Caco-2 (cell line): ENCODE data around the gene WNT7A.

- PRO-cap: no peak
- RRBS: no CpG with 5 or more reads among the region's 12 CpGs
Observed at GRCh38 chr3:12956910-12957645, 115.7 kb upstream of the RPL32 start.

DNA sequence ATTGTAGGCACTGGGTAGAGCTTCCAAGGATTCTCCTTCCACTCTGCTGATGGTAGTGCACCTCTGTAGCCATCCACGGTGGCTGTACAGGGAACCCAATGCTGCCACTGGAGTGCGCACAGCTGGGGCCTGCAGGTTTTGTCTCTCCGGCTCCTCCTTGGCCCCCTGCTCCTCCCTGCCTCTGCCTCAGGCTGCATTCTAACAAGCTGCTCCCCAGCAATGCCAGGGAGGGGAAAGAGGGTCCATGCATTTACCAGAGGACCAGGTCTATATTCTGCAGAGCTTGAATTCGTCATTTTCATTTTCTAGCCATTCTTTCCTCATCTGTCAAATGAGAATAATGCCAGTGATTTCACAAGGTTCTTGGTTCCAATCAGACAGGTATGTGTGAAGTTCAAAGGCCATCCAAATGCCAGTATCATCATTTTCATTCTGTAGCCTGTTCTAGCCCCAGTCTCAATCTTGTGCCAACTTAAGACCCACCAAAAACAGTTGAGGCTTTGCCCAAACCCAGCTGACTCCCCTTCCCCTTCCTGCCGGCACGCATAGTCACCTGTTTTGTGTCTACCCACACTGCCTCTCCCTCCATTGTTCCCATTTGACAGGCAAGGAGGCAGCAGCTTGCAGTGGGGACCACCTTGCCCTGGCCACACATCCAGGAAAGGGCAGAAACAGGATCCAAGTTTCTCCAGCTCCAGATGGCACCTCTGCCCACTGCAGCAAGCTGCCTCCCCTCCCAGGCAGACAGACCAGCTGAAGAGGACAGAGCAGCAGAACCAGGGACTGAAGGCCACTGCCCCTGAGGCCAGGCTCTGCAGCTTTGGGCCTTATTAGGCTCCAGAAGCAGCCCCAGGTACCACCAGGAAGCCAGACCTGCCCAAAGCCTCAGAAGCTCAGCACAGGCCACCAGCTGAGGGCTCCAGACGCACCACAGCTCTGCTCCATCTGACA is 112.6 kb downstream of the IQSEC1 start:
- PRO-cap: no peak
- RRBS: no CpG with 5 or more reads among the region's 7 CpGs

DNA sequence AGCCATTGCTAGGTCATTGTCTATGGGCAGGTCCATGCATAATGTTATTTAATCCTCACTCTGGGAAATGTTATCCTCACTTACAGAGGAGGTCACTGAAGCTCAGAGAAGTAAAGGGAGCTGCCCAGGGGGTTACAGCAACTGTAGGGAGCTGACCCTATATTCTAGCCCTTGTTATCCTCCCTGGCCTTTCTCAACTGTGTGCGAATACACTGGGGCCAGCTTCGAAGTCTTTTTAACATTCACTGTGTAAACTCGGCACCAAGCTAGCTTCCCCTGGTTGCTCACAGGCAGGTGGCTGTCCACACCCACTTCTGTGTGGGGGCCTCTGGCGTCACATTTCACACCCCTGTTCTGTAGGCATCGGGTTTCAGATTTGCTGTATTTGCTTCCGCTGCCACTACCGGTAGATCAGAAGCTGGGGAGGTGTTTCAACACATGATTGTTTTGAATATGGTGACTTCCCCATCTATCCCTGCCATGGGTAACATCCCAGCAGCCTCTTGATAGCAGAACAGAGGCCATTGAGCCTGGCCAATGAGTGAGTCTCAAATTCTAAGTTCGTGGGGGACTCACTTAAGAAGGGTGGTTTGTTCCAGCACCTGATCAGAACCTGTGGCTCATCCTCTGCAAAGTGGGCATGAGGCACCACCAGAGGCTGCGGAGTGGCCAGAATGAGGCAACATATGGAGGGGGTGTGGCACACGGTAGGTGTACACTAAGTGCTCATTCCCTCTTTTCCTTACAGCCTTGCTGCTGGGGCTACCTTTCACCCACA is 61.7 kb downstream of the IQSEC1 start:
- PRO-cap: no peak
- RRBS: no CpG with 5 or more reads among the region's 10 CpGs

DNA sequence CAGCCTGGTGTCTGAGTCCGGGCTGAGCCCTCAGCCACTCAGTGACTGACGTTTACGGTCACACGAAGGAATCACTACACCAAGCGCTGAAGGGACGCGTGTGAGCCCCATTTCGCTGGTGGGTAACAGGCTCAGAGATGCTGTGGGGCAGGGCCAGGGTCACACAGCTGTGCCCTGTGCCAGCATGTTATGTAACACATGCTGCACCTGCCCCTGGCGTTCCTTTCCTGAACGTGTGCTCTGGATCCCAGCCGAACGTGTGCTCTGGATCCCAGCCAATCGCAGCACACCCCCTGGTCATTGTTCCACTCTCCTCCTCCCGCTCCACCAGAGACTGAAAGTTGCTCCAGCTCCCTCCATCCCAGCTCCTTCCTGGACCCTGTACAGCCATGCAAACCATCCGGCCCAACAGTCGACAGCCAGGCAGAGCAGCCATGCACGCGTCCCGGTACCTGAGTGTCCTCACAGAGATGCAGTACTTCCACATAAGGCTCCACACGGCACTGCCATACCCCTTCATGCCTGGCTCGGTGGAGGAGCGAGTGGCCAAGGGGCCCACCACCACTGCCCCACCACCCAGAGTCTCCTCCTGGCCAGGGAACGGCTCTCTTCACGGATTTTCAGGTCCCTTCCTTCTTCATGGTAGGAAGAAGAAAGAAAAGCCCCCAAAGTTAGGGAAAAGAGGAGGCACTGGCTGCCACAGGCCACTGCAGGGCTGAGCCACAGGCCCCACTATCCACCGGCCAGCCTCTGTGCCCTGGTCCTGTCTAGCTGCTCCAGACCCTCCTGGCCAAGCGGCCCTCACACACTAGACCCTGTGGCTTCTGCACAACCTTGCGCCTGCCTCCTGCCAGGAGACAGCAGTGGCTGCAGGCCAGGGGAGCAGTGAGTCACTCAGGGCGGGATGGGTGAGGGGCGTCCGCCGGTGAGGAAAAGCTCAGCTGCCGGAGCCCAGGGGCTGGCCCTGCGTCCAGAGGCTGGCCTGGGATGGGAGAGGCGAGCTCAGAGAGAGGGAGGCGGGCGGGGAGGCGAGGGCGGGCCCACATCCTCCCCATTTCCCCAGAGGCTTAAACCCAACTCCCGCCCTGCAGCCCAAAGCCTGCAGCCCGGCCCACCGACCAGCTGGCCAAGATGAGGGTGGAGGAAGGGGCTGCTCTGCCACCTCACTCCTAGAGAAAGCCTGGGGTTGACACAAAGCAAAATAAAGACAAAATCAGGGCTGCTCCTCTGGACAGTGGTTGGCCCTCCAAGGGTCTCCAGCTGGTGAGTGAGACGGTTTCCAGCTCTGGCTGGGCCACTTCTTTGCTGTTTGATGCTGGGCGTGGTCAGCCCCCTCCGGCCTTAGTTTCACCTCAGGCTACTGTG is 51.2 kb downstream of the IQSEC1 start:
- PRO-cap: no peak
- RRBS: 89% methylated on average over 5 of the region's 44 CpGs

- PRO-cap: no peak
- RRBS: 51% methylated on average over 2 of the region's 25 CpGs
Observed at GRCh38 chr3:13072139-13072916, 901 bp downstream of the IQSEC1 start.

DNA sequence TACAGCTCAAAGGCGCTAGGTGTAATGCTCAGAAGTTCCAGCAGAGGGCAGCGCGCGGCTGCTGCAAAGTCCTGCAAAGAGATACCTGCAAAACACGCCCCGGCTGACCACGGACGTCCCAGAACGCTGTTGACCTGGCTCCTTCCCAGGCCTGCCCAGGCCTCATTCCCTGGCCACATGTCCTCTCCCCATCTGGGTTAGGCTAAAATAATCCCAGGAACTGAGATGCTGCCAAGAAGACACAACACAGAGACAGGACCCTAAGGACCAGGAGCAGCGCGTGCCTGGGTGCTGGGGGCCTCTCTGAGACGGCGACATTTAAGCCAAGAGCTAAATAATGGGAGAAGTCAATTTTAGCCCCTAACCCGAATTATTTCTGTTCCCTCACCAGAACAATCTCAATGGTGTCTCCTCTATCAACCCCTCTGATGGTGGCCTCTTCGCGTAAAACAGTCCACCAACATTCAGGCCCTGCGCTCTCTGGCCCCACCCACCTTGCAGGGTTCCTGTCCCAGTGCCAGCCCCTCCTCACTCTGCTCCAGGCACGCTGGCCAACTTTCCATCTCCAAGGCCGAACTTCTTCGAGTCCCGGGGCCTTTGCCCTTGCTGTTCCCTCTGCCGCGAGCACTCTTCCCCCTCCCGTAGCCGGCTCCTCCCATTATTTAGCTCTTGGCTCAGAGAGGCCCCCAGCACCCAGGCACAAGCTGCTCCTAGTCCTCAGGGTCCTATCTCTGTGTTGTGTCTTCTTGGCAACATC is 19.2 kb upstream of the IQSEC1 start:
- PRO-cap: no peak
- RRBS: 96% methylated on average over 5 of the region's 25 CpGs

- PRO-cap: no peak
- RRBS: no CpG with 5 or more reads among the region's 14 CpGs
Observed at GRCh38 chr3:13516470-13516914, 32.4 kb upstream of the FBLN2 start.

GRCh38 chr3:13608097-13608789 is 59.3 kb downstream of the FBLN2 start:
- PRO-cap: no peak
- RRBS: no CpG with 5 or more reads among the region's 11 CpGs

GRCh38 chr3:13637347-13637941 is 88.5 kb downstream of the FBLN2 start:
- PRO-cap: no peak
- RRBS: 88% methylated on average over 4 of the region's 31 CpGs

GRCh38 chr3:13650533-13650965 is 101.6 kb downstream of the FBLN2 start:
- PRO-cap: unidirectional peak, plus-strand start at chr3:13650746; unidirectional peak, plus-strand start at chr3:13650813
- RRBS: no CpG with 5 or more reads among the region's 38 CpGs

- PRO-cap: no peak
- RRBS: no CpG with 5 or more reads among the region's 23 CpGs
Observed at GRCh38 chr3:13850039-13850944, 29.6 kb downstream of the WNT7A start.

DNA sequence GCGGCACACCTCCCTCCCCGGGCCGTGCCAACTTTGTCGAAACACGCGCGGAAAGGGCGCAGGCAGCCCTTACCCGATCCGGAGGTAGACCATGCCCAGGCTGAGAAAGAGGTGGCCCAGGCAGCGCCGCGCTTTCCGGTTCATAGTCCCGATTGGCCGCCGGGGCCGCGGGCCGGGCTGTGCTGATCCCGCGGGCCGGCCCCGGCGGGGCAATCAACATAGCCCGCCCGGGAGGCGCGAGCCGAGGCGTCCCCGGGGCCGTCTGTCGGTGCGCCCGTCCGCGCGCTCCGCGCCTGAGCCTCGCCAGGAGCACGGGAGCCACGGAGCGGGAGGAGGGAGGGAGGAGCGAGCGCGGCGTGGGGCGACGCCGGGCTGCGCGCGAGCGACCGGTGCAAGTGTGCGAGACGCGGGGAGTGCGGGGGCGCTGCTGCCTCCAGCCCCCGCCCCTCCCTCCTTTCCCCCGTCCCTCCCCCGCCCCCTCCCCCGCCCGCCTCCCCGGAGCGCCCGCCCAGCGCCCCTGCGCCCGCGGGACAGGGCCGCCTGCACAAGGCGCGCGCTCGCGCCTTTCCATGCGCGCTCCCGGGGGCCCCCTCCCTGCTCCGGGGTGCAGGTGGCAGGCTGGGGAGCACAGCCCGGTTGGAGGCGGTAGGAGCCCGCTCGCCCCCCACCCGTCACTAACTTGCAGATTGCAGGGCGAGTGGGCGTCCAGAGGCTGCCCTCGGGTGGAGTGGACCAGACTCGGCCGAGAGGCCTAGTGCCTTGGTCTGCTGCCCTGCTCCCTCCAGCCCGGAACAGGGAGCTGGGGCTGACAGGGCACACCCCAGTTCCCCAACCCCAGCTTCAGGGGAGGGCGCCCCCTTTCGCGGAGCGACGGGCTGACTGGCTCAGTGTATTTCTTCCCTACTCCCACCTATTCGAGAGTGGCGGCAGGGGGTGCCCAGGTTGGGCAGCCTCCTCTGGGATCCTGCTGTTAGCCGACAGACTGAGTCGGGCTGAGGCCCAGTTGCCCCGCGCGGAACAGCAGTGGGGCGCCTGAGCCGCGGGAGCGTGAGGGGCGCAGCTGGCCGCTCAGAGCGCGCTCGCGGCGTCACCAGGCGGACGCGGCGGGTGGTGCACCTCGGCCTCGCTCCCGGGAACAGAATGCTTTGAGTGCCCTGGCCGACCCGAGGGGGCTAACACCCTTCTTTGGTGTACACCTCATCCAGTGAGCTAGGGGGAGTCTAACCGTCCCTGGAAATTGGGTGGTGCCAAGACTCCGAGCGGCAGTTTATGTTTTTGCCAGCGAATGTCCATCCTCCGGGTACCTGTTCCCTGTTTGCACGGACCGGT is at the start of gene WNT7A:
Gene WNT7A, minus strand, starts transcription at position 399 of the 1,329 bp plus-strand sequence.
- PRO-cap: no peak
- RRBS: 9% methylated on average over 51 of the region's 134 CpGs

DNA sequence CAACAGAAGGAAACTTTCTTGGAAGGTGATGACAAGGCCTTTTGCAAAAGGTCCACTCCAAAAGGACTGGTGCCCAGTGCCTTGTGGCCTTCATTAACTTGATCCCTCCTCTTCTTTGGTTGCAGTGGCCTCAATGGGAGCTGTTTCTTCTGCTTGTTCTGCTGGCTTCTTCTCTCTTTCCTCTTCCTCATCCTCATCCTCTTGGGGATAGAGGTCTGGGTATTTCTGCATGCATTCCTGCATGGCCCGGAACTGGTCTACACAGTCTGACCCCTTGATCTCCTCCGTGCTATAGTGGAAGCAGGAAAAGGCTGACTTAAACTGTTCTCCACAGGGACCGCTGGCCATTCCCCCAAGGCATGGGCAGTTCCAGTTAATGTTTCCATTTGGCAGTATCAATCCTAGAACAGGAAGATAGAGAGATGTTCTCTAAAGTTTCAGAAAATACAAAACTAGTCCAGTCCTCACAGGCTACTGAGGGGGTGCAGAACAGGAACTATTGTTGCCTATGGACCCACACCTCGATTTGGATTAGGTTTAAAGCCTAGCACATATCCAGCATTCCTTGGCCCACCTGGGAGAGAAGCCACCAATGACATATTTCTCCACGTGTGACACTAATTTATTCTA is 11.8 kb downstream of the CHCHD4 start:
- PRO-cap: no peak
- RRBS: no CpG with 5 or more reads among the region's 5 CpGs

GRCh38 chr3:14131313-14131852 is 6.5 kb downstream of the TMEM43 start:
- PRO-cap: no peak
- RRBS: no CpG with 5 or more reads among the region's 6 CpGs

GRCh38 chr3:14147272-14148504 is 22.8 kb downstream of the TMEM43 start:
- PRO-cap: no peak
- RRBS: no CpG with 5 or more reads among the region's 28 CpGs

GRCh38 chr3:14178994-14179720 is 540 bp downstream of the LSM3 start:
- PRO-cap: no peak
- RRBS: no CpG with 5 or more reads among the region's 8 CpGs

GRCh38 chr3:14224720-14225977 is 46.5 kb downstream of the LSM3 start:
- PRO-cap: bidirectional peak, plus-strand start at chr3:14225464, minus-strand start at chr3:14225043; bidirectional peak, plus-strand start at chr3:14225517, minus-strand start at chr3:14225577; bidirectional peak, plus-strand start at chr3:14225651, minus-strand start at chr3:14225657
- RRBS: 10% methylated on average over 4 of the region's 20 CpGs

DNA sequence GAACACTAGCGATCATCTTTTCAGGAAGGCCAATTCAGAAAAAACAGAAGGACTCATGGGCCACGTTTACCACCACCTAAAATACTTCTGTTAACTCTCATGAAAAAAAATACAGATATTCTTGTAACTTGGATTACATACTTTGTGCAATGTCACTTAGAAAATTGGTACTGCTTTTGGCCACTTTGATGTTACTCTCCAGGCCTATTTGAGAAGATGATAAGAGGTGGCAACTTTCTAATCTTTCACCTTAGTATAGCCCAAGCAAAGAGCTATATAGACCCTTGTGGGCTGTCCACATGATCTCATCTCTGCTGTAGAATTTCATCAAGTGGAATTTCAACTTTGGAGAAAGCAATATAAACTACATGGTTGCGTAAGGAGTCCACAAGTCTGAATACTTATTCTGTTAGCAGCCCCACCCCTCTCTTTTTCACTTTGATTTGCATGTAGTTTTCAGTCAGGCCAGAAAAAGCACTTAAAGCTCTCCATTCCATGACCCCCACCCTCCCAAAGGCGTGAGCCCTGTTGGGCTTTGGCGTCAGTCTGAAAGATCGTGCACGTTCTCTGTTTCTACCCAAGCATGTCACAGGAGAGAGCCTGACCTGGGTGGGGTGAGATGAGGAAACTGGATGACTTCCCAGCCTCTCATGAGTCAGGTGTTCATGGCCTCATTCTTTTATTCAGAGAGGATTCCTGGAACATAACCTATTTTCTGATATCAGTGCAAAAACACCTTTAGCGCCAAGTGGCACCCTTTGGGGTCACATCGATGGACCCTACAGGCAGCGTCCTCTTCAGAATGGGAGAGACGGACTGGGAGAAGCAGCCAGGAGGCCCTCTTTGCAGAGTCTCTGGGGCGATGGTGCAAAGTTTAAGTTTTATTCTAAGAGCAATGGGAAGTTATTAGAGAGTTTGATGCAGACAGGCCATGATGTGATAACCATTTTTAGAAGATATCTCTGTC is 55.6 kb downstream of the LSM3 start:
- PRO-cap: no peak
- RRBS: no CpG with 5 or more reads among the region's 12 CpGs

DNA sequence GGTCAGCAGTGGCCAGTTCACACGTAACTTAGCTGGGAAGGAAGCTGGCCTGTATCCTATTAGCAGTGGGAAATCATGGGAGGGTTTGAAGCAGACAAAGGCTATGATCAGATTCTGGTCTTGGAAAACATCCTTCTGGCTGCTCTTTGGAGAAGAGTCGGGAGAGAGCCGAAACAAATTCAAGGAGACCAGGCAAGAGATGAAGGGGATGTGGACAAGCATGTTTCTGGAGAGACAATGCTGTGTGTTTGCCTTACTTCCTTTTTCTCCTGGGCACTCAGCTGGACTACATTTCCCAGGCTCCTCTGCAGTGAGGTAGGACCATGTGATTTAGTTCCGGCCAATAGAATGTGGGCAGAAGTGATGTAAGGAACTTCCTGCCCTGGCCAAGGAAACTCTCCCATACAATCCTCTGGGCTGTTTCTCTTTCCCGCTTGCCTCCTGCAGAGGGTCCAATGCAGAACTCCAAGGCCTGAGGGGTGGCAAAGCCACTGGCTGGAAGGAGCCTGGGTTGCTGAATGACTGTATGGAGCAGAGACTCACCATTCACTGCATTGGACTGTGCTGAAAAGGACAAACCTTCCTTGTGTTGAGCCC is 82.8 kb upstream of the SLC6A6 start:
- PRO-cap: no peak
- RRBS: no CpG with 5 or more reads among the region's 5 CpGs

- PRO-cap: bidirectional peak, plus-strand start at chr3:14402621, minus-strand start at chr3:14402295
- RRBS: 10% methylated on average over 15 of the region's 41 CpGs
Observed at GRCh38 chr3:14402110-14402519, 291 bp upstream of the SLC6A6 start.